Heart (tissue), 3 donors: ENCODE measurements around the gene SLC22A17.

GRCh38 chr14:23309298-23310160 is 2.9 kb downstream of the BCL2L2 start:
- RAMPAGE, long total RNA, 2 experiments = no peak in any of the 2 experiments

- RAMPAGE, long total RNA, 2 experiments = no peak in any of the 2 experiments
Measured at GRCh38 chr14:23320122-23321375, 708 bp upstream of the PABPN1 start.

DNA sequence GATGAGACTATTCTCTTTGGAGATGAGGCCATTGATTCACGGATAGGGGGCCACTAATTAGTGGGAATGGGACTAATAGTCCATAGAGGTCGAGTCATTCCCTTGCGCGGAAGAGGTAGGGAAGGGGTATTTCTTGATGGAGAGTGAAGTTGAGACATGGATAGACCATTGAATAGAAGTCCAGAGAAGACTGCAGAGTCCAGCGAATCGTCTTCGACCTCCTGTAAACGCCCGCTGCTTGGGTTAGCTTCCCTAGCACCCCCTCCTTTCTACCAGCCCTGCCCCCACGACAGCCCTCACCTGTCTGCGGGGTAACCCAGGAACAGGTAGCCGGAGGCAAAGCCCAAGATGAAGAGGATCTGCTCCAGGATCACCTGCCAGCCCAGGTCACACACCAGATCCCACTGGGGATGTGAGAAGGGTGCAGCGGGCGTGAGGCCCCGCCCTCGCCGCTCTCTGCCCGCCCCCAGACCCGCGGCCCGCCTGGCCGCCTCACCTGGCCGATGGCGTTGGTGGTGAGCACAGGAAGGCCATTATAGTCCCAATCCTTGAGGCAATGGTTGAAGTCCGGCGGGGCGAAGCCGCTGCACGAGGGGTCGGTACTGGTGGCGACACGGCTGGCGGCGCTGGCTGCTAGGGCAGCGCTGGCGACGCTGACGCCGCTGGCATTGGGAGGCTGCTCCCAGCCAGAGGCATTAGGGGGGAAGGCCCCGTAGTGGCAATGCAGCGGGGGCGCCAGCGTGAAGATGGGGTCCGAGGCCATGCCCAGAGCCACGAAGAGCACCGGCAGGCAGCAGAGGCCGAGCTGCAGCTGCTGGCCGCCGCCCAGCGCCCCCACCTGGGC is 1.0 kb downstream of the SLC22A17 start:
- RAMPAGE, long total RNA, 2 experiments = no peak in any of the 2 experiments

GRCh38 chr14:23352296-23353302 is at the start of gene SLC22A17:
TSS of gene SLC22A17 (minus strand) at chr14:23352887.
- RAMPAGE, long total RNA, 2 experiments = no peak in any of the 2 experiments

DNA sequence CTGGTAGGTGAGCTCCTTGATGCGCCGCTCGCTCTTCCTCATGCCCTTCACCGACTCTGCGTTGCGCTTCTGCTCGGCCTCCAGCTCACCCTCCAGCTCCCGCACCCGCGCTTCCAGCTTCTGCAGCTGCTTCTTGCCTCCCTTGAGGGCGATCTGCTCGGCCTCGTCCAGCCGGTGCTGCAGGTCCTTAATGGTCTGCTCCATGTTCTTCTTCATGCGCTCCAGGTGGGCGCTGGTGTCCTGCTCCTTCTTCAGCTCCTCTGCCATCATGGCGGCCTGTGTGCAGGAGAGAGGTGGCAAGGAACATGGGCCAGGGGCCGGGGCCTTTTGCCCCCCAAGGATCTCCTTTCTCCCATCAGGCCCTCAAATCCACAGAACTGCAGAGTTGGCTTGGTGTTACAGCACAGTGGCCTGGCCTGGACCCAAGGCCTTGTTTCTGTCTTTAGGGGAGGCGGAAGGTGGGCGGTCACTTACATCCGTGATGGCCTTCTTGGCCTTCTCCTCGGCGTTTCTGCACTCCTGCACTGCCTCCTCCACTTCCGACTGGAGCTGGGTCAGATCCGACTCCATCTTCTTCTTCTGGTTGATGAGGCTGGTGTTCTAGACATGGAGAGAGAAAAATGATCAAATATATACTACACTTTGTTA is 7.7 kb downstream of the CMTM5 start:
- RAMPAGE, long total RNA, 2 experiments = no peak in any of the 2 experiments

DNA sequence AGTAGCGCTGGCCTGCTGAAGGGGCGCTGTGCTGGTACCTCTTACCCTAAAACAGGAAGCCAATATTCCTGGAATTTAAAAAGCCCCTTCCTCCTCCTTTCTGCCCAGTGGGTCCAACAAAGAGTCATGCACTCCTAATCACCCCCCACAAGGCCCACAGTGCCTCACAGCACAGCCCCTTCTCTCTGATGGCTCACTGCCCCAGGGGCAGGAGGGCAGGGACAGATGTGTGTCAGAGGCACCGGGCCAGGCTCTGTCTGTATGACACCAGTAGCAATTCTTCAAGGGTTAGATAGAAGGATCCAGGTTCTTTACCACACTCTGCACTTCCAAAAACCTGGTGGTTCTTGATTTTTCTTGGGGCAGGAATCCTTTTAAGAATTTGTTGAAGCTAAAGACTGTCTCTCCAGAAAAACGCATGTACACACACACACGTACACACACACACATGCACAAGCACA is 8.9 kb downstream of the MYH6 start:
- RAMPAGE, long total RNA, 2 experiments = no peak in any of the 2 experiments

DNA sequence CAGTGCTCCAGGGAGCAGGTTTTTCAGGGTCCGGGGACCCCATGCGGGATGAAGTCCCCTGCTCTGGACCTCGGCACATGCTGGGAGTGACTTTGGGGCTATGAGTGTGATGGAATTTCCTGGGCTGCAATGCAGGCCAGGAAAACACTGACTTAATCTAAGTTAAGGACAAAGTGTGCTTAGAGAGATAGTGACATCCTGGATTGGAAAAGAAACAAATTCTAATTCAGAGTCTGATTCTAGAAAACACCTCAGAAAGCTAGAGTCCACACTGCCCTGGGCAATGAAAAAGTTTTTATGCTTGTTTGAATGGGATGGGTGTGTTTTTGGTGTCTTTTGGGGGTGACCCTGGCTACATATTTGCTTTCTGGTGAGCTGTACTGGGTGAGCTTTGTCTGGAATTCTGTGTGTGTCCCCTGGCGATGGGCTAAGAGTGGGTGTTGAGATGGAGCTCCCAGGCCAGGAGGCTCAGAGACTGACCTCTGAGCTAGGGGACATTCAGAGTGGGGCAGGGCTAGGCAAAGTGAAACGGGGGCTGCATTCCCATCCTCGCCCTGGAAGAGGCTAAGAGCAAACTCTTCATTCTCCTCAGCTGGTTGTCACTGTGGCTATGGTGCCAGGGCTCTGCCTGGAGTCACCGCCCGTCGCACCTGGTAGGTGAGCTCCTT is 6.4 kb upstream of the MYH6 start:
- RAMPAGE, long total RNA, 2 experiments = no peak in any of the 2 experiments

DNA sequence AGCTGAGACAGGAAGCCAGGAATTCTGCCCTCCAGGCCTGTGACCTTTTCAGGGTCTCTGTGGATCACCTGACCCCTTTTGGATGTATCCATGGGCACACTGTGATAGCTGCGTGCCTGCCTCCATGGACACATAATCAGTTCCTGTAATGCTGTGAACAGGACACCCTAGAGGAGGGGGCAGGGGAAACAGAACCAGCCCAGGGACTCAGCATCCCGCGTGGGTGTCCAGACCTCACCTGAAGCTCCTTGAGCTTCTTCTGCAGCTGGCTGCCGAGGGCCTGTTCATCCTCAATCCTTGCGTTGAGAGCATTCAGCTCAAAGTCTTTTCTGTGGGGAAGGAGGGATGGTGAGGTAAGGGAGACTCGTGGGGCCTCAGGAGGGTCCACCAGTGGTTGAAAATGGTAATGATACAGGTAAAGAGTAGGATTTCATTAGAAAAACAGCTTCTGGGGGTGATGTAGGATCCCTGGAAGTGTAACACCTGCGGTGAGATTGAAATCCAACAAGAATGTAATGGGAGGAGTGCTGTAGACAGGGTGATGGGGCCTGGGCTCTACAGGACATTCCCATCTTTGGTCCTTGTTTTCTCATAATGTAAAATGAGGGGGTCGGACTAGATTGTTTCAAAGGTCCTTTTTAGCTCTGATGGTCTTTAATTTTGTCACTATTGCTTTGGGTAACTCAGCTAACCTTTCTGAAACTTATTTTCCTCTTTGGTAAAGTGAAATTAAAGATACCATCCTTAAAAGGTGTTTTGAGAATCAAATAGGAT is 12.8 kb upstream of the MYH6 start:
- RAMPAGE, long total RNA, 2 experiments = no peak in any of the 2 experiments

DNA sequence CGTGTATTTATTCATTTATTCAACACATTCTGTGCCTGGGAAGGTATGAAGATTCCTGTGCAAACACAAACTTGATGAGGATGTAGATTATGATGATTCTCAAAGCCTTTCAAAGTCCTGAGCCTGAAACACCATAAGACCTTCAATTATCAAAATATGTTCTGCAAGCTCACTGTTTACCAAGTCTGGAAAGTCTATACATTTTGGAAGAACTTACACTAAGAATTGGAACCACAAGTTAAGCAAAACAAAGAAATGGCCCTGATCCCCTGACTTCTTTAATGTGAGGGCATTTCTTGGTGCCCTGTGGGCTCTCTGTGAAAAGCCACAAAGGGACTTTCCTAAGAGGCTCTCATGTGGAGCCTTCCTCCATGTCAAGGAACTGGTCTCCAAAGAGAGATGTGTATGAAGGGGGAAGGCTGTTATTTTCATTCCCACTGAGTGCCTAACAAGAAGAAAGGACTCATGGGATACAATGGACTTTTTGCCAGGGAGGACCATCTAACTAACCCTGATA is 13.5 kb upstream of the MYH6 start:
- RAMPAGE, long total RNA, 2 experiments = no peak in any of the 2 experiments

DNA sequence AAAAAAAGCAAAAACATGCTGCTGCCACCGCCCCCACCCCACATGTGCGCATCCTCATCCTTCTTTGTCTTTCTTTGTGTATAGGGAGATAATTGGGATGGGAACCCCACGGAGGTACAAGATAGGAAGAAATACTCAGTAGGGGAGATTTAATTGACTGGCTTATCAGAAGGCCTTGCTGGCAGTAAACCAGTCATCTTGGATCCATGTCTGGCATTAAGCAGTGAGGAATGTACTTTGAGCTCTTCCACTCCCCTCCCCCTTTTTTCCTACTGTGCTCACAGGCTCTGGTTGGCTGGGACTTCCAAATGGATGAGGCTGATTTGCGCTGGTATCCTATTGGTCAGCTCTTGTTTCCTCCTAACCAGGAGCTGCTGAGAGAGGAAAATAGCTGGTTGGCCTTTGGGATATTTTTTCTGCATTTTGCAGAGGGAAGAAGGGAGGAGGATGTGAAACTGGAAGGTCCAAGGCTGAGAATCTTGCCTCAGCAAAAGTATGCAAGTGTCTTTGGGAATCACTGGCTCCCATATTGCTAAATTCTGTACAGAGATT is 24.7 kb downstream of the NGDN start:
- RAMPAGE, long total RNA, 2 experiments = no peak in any of the 2 experiments

- RAMPAGE, long total RNA, 2 experiments = no peak in any of the 2 experiments
Measured at GRCh38 chr14:23512779-23513380, 38.7 kb downstream of the ZFHX2 start.

DNA sequence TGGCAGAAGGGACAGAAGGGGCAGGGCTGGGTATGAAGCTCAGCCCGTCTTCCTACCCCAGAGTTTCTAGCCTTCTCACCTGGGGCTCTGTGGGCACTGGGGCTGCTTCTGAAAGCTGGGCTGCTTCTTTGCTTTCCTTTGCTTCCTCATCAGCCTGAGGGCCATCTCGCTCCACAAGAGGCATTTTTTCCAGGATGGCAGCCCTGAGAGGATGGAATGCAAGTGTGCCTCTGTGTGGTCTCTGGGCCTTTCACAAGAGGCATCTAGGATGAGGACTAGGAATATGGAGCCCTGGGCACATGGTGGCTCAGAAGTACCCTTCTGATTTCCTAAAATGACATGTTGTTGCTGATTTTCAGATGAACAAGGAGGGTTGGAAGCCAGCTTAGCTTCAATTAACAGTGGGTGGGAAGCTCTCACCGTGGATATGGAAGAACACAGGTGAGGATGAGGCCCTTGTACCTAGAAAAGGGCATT is 5.4 kb downstream of the THTPA start:
- RAMPAGE, long total RNA, 2 experiments = no peak in any of the 2 experiments

GRCh38 chr14:23566561-23567666 is 677 bp downstream of the AP1G2 start:
- RAMPAGE, long total RNA, 2 experiments = no peak in any of the 2 experiments

DNA sequence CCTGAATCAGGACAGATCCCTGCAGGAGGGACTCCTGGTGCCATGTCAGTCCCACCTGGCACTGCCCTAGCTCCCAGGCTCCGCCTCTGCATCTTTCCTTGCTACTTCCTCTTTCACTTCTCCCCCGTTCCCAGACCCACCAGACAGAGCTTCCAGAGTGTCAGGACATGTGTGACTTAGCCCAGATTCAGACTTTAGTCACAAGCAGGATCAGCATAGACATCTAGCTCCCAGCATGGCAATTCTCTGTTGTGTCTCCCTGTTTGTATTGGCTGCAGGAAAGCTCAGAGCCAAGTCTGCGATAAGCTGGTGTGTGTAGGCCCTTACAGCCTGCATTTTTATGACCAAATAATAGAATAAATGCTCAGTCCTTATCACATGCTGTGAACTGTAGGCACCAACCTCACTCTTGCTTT is 5.7 kb downstream of the DHRS2 start:
- RAMPAGE, long total RNA, 2 experiments = no peak in any of the 2 experiments

DNA sequence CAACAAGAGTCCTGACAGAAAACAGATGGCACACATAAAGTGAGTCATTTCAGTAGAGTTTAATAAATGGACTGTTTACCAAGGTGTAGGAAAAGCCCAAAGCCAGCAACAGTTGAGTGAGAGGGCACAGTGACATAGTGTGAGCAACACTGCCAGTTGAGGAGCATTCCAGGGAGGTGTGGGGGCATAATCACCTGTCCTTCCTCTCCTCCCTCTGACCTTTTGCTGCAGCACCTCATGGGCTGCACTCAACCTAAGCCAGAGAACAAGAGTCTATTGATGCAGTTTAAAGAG is 29.2 kb downstream of the DHRS2 start:
- RAMPAGE, long total RNA, 2 experiments = no peak in any of the 2 experiments

GRCh38 chr14:24052279-24052931 is 596 bp downstream of the CARMIL3 start:
- RAMPAGE, long total RNA, 2 experiments = no peak in any of the 2 experiments

DNA sequence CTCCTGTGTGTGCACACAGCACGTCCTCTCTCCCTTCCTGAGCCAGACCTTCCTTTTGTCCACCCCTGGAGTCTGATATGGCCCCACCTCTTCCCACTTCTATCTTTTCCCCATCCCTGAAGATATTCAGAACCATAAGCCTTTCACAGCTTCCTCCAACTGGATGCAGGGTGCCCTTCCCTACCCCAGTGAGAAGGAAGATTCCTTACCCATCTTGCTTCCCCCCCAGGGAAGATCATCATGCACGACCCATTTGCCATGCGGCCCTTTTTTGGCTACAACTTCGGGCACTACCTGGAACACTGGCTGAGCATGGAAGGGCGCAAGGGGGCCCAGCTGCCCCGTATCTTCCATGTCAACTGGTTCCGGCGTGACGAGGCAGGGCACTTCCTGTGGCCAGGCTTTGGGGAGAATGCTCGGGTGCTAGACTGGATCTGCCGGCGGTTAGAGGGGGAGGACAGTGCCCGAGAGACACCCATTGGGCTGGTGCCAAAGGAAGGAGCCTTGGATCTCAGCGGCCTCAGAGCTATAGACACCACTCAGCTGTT is 9.2 kb downstream of the PCK2 start:
- RAMPAGE, long total RNA, 2 experiments = no peak in any of the 2 experiments

- RAMPAGE, long total RNA, 2 experiments = no peak in any of the 2 experiments
Measured at GRCh38 chr14:24113297-24113641, 1.3 kb upstream of the DCAF11 start.

GRCh38 chr14:24123463-24124105 is 6.9 kb upstream of the FITM1 start:
- RAMPAGE, long total RNA, 2 experiments = no peak in any of the 2 experiments

GRCh38 chr14:24130867-24131739 is 644 bp downstream of the FITM1 start:
- RAMPAGE, long total RNA, 2 experiments = start-site peak on the plus strand in 2 of 2 experiments, at chr14:24131585-24131713 at its widest, 1,132 to 2,776 reads per replicate